Thoracic aorta (tissue), 1 donor: Measurements from ENCODE around the gene SNF8.

GRCh38 chr17:48757241-48757748 lies 28.7 kb upstream of the HOXB13 start:
- RAMPAGE, long total RNA, result no peak

GRCh38 chr17:48790379-48790900 lies 26.6 kb downstream of the TTLL6 start:
- RAMPAGE, long total RNA, result no peak

DNA sequence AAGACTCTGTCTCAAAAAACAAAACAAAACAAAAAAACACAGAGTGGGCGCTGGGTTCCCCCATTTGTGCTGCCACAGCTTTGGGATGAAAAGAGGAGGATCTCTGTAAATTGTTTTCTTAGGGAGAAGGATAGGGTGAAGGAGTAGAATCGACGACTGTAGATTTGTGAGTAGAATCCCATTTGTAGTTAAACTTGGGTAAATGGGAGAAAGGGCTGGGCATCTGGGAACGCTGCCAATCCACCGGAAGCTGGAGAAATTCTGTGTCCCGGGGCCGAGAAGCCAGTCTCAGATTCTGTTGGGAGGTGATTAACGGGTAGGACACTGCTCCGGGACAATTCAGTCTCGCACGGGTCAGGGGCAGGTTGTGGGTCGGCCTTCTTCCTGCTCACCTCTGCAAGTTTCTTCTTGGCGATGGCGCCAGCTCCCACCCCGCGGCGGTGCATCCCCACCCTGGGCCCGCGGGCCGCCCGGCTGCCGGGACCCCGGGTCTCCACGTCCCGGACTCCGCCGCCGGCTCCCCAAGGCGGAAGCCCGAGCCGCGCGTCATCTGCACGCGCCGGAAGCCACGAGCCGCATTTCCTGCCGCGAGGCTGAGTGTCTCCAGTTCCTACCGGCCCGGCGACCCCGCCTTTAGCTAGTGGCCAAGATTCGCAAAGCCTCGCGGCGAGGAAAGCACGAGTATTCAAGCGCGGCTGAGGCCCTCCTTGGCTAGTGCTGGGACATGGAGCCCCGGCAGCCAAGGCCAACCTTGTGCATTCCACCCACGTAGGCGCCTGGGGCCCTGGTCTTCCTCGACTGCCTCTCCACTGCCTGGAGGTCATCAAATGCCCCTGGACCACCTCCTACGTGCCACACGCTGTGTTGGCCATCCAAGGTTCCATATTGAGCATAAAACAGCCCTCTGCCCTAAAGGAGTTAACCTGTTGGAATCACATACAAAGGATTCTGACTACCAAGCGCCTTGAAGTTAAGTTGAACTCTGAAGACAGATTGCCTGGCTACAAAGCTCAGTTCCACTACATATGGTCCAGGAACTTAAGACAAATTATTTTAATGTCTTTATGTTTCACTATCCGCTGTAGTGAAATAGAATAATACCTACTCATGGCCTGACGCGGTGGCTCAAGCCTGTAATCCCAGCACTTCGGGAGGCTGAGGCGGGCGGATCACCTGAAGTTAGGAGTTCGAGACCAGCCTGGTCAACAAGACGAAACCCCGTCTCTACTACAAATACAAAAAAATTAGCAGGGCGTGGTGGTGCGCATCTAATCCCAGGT lies at the start of gene SNF8:
Gene SNF8, minus strand, starts transcription at position 554 of the 1,280 bp plus-strand sequence.
- RAMPAGE, long total RNA, result no peak

GRCh38 chr17:48949187-48949649 lies 4.6 kb upstream of the SNF8 start:
- RAMPAGE, long total RNA, result no peak

GRCh38 chr17:48972313-48972912 lies 4.0 kb upstream of the GIP start:
- RAMPAGE, long total RNA, result no peak

GRCh38 chr17:48994460-48994772 lies 2.8 kb upstream of the IGF2BP1 start:
- RAMPAGE, long total RNA, result no peak

- RAMPAGE, long total RNA, result no peak
Observed at GRCh38 chr17:49035470-49036349, 38.5 kb downstream of the IGF2BP1 start.

- RAMPAGE, long total RNA, result no peak
Observed at GRCh38 chr17:49191470-49192393, 18.6 kb downstream of the GNGT2 start.

- RAMPAGE, long total RNA, result no peak
Observed at GRCh38 chr17:49216995-49217714, 6.6 kb downstream of the ABI3 start.

DNA sequence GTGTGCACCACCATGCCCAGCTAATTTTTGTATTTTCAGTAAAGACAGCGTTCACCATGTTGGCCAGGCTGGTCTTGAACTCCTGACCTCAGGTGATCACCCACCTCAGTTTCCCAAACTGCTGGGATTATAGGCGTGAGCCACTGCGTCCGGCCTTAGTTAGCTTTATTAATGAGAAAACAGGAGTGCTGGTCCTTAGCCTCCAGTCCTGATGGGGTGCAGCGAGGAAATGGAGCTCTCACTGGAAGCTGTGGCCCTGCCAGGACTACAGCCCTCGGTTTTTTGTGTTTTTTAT lies 28.8 kb upstream of the PHOSPHO1 start:
- RAMPAGE, long total RNA, result no peak

DNA sequence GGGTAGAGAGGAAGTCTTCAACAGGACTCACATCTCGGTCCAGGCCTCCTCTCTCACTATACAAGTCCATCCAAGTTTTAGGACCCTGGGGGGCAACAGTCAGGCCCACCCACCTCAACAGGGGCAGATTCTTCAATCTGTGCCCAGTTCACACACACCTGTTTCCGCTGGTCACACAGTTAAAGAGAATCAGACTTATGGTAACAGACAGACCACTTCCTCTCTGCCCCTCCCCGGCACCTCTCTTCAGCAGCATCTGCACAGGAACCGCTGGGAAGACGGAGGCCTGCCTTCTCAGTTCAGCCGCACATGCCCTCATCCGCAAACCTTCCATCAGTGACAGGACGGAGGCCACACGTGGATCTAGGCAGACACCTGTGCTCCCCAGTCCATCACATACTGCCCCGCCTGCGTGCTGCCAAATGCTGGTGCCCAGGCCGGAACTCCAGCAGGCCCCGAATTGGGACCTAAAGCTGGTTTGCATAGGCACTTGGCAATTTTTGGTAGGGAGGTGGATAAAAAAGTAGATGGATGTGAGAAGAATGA lies 10.3 kb downstream of the PHB1 start:
- RAMPAGE, long total RNA, result no peak

GRCh38 chr17:49438985-49439490 lies 24.4 kb upstream of the PHB1 start:
- RAMPAGE, long total RNA, result no peak

DNA sequence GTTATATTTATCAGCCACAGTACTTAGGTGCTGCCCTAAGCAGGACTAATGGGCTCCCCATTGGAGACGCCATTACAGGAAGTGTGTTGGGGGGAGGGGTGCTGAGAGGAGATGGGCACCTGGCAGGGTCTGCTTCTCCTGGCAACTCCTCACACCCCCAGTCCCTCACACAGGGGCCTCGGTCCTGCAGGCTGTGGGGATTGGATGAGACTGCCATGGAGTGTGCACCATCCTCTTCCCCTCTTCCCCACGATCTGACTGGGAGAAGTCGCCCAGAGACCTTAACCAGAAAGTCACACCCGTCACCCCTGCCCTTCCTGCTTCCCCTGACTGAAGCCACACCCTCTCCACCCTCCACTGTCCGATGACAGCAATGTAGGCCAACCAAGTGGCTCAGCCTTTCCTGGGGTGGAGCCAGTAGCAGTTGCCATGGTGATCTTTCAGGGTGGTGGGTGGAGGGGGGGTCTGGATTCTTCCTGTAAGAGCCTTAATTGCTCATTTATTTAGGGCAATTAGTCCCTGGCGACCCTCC lies 37.4 kb upstream of the PHB1 start:
- RAMPAGE, long total RNA, result no peak

- RAMPAGE, long total RNA, result no peak
Observed at GRCh38 chr17:49513125-49514101, 18.3 kb downstream of the NGFR start.

DNA sequence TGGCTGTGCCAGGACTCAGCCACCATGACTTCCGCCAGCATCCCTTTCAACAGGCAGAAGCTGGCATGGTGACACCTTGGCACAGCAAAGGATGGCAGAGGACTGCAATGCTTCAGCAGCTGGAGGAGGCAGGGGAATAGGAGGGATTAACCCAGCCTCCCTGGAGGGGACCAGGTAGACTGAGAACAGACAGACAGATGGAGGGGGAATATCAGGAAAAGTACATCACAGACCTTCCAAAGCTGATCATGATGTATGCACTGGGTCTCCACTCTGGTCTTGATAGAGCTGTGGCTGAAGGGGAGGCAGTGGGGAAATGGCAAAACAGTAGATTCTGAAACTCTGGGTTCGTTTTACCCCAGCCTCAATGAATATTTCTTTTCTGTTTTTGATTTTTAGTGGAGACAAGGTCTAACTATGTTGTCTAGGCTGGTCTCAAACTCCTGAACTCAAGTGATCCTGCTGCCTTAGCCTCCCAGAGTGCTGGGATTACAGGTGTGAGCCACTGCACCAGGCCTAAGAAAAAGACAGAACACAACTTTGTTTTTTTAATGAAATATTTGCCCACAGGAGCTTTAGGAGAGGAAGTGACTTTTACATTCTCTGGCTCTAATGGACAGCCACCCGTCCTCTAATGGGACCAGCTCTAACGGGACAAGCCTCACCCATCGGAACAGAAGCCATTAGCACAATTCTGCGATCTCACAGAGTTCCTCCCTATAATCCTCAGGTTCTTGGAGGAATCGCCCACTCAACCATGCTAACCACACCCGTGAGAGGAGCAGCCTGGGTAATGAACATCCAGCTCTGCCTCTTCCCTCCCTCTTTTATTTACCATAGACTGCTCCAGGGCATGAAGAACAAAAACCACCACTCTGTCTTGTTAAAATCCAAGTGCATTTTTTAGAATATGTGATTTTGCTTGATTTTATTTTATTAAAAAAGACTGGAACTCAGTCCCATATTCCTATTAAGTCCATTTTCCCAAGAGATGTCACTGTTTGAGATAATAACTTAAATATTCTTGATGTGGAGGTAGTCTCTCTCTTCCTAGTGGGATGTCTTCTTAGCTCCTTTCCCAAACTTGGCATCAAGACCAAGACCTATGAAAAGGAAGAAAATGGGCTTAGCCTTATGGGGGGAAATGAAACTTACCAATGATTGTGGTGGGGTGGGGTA lies 7.0 kb downstream of the SLC35B1 start:
- RAMPAGE, long total RNA, result no peak

GRCh38 chr17:49715573-49716499 lies 8.1 kb upstream of the SLC35B1 start:
- RAMPAGE, long total RNA, result no peak

DNA sequence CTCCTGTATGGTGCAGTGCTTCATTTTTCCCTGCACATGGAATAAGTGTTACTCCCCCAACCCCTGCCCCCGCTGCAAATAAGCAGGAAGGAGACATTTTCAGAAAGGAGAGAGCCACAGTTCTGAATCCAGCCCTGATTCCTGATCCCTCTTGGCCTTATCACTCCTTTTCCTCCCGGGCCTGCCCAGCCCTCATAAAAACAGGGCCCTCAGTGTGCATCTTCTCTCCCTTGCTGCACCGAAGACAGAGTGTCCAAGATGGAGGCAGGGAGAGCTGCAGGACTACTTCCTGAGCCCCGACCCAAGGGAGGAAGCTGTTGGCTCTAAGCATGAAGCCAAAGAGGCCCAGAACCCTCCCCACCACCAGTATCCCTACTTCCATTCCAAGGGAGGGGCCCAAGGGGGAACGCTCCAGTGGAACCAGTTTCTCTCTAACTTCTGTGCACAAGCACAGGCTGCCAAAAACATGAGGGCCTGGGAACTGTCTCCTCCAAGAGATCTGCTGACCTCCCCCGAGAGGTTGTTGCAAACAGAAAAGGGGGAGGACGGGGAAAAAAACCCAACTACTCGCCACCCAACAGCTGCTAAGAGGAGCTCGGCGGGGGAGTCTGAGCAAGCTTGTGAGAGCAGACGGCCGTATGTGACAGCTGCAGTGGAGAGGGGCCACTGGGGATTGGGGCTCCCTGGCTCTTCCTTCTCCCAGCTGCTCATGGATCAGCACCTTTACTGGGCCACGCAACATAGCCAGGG lies 15.5 kb upstream of the SLC35B1 start:
- RAMPAGE, long total RNA, result no peak

- RAMPAGE, long total RNA, result no peak
Observed at GRCh38 chr17:49746669-49747080, 17.3 kb downstream of the FAM117A start.

- RAMPAGE, long total RNA, result no peak
Observed at GRCh38 chr17:49814941-49815140, 26.4 kb downstream of the KAT7 start.

GRCh38 chr17:50037634-50038092 lies 18.2 kb upstream of the ITGA3 start:
- RAMPAGE, long total RNA, result no peak